T47D (cell line): ENCODE measurements around a stretch of chr20.

DNA sequence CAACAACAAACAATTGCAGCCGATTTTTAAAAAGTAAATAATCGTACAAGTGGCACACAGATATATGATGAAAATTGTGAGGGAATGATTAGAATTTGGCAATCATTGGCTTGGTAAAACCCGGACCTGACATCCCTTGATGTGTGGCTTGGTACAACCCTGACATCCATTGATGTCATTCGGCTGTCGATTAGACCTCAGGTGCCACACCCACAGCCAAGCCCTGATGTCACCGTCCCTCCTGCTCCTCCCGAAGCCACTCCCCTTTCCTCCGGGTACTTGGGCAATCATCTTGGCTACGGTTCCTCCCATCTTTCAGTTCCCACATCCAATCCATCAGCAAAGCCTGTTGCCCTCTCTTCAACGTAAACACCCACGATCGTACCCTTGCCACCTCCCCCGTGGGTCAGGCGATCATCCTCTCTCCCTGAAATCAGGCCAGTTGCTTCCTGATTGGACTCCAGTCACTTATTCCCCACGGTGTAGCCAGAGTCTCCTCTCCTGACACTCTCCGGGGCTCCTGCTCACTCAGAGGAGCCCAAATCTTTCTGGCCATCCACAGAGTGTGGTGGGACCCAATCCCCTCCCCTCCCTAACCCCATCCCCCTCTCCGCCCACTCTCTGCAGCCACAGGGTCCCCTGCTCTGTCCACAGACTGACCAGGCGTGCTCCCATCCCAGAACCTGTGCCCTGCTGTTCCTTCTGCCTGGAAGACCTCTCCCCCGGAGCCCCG, 44.5 kb downstream of the SULF2 start:
- RRBS = no CpG with 5 or more reads among the region's 20 CpGs

GRCh38 chr20:47742689-47742888, 42.7 kb downstream of the SULF2 start:
- RRBS = no CpG with 5 or more reads among the region's 5 CpGs

DNA sequence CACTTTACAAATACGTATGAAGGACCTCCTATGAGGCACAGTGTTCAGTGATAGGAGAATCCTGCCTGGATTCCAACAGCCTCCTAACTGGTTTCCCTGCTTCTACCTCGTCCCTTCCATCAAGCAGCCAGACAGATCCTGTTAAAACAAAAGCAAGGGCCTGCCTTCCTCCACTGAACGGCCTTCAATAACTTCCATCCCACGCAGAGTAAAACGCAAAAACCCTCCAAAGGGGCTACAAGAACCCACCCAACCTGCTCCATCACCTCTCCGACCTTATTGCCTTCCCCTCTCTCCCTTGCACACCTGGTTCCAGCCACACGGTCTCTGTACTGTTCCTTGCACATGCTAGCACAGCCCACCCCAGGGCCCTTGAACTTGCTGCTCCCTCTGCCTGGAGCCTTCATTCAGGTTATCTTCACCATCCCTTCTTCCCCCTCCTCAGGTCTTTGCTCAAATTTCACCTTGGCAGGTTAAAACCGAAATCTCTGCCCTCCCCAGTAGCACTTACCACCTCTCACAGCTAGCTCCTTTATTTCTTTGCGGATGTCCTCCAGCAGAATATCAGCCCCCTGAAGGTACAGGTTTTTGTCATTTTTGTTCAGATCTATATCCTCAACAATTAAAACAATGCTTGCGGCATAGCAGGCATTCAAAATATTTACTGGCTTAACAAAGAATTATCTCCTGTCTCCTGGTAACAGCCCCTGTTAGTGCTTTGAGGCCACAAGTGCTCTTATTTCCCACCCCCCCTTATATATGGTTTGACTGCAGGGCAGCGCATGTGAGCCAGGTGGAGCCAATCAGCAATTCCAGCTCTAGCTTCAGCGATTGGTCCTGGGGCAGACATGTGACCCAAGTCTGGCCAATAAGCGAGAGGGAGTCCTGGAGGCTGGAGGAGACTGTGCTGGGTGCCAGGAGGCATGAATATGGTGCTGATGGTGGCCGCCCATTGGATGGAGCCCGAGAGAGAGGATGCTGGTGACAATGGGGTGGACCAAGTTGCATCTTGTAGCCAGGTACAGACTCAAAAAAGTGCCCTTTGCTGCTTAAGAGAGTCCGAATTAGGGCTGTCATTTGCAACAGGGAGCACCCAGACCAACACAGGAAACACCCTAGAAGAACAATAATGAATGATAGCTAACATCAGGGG, 21.2 kb downstream of the SULF2 start:
- RRBS = no CpG with 5 or more reads among the region's 16 CpGs

- RRBS = no CpG with 5 or more reads among the region's 31 CpGs
Measured at GRCh38 chr20:47972013-47972895, 187.0 kb upstream of the SULF2 start.

DNA sequence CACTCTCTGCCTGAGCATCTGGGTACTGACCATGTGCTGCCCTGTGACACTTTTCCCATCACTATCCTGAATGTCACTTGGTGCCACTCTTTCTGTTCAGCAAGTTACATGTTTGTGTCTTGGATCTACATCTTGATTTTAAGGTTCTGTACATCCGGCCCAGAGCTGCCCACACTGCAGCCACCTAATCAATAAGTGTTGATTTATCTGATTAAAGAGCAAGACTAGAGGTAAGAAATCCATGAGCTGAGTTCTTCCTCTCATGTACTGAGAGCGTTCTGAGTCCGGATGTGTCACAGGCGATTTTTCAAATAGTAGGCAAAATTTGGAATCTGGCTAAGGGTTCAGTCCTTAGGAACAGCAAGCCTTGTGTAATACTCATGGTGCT, 327.0 kb upstream of the SULF2 start:
- RRBS = no CpG with 5 or more reads among the region's 4 CpGs

GRCh38 chr20:48126408-48126834, 341.1 kb upstream of the SULF2 start:
- RRBS = no CpG with 5 or more reads among the region's 5 CpGs

DNA sequence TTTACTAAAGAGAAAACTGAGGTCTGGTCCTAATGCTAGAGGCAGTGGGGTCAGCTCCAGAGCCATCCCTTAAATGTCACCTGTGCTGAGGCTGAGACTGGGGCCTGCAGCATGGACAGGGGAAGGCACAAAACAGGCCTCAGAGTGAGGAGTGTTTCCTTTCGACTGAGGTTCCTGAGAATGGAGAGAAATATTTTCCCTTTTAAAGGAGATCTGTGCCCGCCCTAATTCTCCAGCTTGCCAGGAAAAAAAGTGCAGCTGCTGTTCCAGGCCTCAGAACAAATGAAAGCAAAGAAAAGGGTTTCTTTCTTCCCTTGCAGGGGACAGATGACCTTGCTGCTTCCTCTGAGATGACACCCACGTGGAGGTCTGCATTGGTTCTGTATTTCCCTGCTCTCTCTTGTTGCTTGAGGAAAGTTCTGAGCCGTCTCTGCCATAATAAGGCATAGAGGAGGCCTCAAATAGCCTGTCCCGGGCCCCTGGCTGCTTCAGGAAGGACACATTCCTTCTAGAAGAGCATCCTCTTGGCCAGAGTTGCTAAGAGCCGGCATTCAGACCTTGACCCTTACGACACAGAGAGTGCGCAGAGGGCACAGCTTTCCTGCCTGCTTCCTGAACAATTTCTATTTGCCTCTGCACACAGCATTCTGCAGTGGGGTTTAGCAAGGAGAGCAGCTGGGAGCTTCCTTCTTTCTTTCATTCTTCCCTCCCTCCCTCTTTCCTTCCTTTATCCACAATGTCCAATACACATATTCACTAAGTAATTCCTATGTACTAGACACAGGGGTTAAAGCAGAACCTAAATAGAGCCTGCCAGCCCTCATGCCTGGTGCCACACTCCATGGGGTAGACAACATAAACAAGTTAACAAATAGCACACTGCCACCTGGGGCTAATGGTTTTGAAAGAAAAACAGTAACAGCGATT, 501.8 kb upstream of the SULF2 start:
- RRBS = 61% methylated on average over 2 of the region's 9 CpGs

DNA sequence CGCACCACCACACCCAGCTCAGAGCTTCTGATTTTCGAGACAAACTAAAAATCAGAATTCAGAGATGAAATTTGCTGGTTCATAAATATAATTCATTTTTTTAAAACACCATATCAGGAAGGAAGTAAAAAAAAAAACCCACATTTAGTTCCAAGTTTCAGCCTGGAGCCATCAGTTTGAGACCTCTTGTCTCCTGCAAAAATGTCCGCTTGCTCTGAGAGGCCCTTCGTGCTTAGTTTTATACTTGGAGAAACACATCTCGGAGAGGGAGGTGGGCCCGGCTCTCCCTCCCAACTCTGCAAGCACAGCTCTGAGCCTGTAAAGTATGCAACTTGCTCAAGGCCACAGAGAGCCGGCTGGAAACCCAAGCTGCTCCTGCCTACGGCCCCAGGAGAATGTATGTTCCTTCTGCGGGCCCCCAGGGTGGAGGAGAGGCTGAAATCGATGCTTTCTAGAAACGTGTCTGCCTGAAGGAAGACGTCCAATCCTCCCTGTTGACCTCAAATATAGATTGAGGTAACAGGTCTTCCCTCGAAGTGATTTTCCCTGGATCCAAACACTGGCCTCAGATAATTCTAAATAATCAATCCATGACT, 205.4 kb downstream of the PREX1 start:
- RRBS = 64% methylated on average over 2 of the region's 13 CpGs

DNA sequence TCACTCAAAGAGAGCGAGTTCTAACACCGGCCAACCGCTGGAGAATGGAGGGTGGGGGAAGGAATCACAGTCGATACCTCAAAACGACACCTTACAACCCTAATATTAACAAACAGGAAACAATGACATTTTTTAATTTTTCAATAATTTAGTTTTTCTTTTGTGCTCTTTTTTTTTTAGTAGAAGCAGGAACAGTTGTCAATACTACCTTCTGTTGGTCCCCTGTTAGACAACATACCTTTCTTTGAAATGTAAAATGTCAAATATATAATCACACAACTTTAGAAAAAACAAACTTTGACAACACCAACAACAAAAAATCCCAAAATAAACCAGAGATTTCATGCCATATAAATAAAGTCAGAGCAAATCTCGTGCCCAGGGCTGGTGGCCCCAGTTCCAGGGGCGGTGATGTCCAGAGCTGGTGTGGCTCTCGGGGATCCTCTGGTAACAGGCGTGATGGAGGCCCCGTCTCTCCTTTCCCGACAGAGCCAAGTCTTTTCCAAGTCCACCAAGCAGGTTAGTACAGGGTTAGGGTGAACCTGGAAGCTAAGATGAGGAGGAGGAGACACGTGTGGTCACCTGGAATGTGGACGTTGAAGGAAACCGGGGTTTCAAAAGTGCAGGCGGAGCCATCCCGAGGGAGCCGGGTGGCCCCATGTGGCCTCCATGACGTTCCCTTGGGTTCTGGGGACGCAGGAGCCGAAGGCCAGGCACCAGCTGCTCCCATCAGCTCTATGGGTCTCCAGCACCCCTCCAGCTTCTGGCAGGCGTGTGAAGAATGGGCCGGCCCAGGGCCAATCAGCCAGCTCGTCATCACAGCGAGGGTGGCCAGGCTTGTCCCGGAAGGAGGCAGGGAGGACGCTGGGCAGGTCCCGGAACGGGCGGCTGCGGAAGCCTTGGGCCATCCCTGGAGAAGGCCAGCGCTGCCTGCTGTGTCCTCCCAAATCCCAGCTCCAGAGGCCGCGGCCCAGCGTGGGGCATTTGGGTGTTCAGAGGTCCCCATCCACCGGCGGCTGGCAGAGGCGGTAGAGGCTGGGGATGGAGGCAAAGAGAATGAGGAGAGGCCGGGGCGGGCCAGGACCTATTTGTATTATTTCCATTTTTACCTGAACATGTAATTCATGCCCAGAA, 202.5 kb downstream of the PREX1 start:
- RRBS = 89% methylated on average over 12 of the region's 39 CpGs

GRCh38 chr20:48652953-48653594, 174.7 kb downstream of the PREX1 start:
- RRBS = 71% methylated on average over 4 of the region's 13 CpGs

GRCh38 chr20:48658099-48658397, 169.8 kb downstream of the PREX1 start:
- RRBS = no CpG with 5 or more reads among the region's 12 CpGs

DNA sequence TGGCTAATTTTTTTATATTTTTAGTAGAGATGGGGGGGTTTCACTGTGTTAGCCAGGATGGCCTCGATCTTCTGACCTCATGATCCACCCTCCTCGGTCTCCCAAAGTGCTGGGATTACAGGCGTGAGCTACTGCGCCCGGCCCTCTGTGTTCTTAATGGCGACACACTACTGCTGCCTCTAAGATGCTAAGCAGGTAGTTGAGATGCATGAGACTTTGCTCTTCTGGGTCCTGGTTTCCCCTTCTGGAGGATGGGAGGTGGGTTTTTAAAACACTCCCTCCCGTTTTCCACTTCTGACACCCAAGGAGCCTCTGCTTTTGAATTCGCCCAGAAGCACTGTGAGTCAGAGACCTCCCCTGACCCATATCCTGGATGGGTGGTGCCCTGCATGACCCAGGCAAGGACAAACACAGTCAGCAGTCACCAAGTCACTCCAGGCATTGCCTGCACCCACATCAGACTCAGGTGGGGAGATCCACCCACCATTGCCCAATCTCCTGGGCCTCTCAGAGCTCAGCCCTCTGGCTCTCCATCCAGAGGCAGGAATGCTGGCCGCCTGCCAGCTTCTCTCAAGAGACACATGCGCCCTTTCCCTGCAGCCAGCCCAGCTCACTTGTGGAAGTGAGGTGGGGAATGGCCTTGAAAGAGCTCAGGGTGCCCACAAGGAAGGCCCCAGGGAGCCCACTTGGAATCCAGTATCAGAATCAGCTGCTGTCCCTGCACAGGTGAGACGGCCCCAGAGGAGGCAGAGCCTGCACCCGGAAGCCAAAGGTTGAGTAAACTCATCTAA, 130.1 kb downstream of the PREX1 start:
- RRBS = no CpG with 5 or more reads among the region's 12 CpGs

GRCh38 chr20:48700666-48701073, 127.1 kb downstream of the PREX1 start:
- RRBS = no CpG with 5 or more reads among the region's 6 CpGs

DNA sequence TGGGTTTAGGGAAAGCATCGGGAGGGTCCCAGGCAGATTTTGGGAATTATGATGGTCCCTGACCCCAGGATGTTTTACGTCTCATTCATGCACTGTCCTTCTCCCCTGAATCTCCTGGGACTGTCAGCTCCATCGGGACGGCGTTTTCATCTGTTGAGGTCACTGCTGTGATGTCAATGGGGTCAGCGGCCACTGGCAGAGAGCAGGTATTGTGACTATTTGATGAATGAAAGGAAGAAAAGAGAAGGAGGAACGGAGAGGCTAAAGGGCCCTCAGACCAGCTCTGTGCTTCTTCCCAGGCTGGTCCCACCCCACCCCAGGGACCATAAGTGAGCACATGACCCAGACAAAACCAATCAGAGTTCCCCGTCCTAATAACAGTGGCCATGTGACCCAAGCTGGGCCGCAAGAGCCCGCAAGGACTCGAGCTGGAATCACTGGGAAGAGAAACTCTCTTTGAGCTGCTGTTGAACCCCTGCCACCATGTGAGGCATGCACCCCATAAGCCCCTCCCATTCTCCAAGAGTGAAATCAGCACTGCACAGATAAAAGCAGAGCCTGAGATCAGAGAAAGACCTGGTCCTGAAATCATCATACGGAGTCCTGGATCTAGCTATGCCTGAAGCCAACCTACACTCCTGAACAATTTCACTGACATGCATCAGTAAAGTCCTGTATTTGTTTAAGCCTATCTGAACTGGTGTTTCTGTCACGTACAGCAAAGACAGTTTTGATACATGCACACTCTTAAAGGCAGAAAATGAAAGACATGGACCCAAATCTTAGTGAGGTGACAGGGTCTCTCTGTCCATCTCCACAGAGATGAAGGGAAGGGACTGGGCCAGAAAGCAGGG, 90.3 kb downstream of the PREX1 start:
- RRBS = no CpG with 5 or more reads among the region's 13 CpGs

DNA sequence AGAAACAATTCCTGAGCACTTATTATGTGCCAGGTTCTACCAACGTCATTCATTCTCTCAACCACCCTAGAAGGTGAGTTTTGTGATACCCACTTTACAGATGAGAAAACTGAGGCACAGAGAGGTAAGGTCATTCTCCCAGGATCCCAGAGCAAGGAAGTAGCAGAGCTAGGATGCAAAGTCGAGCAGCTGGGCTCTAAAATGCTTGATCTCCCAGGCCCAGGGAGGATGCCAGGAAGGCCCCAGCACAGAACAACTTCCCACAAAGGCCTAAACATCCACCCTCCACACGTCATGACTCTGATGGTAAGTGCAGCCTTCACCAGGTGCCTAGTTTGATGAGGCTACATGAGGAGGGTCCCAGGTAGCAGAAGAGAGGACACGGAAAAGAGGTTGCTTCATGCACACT, 85.5 kb downstream of the PREX1 start:
- RRBS = no CpG with 5 or more reads among the region's 4 CpGs

- RRBS = no CpG with 5 or more reads among the region's 9 CpGs
Measured at GRCh38 chr20:48758178-48758639, 69.6 kb downstream of the PREX1 start.

DNA sequence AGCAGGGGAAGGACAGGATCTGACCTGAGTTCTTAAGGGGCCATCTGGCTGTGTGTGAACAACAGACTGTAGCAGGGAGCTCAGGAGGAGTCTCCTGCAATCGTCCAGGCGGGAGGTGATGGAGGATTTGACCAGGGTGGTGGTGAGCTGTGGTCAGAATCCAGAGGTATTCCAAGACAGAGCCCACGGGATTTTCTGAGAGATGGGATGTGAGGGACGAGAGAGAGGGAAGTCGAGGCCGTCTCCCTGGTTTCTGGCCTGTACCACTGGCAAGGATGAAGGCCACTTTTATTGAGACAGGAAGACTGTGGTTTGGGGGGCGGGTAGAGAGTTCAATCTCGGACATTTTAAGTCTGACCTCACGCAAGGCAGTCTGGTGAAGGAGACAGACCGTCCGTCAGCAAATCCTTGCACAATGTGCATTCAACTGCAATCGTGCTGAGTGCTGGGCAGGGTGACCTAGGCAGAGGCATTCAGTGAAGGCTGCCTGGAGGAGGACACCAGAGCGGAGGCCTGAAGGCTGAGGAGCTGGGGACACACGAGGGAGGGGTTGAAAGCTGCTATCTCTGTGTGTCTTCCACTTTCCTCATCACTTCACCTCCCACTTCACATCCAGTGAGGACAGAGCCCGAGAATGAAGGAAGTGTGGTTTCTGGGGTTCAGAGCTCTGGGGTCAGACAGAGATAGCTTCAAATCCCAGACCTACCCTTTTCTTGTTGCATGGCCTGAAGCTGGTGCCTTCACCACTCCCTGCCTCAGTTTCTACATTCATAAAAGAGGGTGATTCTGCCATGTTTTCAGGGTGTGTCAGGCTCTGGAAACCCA, 53.8 kb downstream of the PREX1 start:
- RRBS = no CpG with 5 or more reads among the region's 15 CpGs

DNA sequence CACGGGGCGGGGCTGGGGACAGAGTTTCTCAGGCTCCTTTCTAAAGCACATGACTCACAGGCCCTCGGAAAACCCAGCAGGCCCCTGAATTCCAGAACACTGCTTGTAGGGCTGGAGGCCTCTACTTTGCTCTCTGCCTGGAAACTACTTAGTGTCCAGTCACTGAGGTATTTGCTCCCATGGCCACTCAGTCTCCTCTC, 51.4 kb downstream of the PREX1 start:
- RRBS = no CpG with 5 or more reads among the region's 3 CpGs

DNA sequence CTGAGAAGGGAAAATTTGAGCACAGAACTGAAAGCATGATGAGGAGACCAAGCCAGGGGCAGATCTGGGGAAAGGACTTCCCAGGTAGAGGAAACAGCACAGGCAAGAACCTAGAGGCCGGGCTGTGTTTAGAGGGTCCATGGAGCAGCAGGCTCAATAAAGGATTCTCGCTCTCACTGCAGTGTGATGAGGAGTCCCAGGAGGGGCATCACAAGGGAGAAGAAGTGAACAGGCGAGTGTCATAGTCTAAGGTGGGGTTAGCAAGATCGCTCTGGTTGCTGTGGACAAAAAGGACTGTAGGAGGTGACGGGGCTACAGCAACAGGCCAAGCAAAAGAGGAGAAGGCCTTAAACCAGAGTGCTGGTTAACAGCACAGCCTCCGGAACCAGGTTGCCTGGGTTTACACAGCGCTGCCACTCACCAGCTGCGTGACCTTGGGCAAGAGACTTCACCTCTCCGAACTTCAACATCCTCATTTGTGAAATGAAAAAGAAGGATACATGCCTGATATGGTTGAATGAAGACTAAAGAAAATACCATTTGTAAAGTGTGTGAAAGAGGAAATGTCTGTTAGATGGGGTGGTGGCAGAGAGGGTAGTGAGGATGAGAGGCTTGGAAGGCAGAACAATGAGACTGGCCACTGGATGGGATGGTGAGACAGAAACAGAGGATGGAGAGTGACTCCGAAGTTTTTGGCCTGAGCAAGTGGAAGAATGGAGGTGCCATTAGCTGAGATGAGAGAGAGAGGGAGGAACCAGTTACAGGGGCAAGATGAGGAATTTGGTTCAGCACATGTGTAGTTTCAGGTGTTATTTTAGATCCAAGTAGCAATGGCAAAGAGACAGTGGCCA, 44.9 kb downstream of the PREX1 start:
- RRBS = no CpG with 5 or more reads among the region's 10 CpGs

DNA sequence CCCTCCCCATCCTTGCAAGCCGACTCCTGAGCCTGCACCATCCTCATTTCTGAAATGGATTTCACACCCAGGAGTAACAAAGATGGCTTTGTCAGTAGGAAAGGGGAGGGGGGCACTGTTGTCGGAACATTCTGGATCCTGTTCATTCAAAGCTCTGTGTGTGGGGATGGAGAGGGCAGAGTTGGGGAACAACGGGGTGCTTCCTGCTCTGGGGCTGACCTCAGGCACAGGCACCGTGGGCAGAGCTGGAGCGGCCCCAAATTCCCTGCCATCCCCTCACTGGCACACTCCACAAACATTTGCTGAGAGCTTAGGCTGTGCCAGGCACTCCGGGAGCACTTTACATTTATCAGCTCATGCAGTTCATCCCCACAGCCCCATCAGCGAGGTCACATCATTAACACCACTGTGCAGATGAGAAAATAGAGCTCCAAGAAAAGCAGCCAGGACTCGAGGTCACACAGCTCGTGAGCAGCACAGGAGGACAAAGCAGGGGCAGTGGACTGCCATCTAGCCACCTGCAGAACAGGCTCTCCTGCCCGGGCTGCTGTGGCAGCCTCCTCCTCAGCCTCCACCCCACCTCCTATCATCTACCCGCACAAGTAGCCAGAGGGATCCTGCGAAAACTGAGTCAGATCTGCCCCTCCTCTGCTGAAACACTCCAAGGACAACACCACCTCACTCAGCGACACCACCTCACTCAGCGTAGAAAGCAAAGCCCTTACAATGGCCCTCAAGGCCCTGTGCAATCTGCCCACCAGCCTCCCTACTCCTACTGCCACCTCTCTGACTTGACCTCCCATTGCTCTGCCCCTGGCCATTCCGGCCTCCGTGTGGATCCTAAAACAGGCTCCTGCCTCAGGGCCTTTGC, 19.6 kb downstream of the PREX1 start:
- RRBS = no CpG with 5 or more reads among the region's 16 CpGs